ENCODE measurements around a stretch of chrX.

DNA sequence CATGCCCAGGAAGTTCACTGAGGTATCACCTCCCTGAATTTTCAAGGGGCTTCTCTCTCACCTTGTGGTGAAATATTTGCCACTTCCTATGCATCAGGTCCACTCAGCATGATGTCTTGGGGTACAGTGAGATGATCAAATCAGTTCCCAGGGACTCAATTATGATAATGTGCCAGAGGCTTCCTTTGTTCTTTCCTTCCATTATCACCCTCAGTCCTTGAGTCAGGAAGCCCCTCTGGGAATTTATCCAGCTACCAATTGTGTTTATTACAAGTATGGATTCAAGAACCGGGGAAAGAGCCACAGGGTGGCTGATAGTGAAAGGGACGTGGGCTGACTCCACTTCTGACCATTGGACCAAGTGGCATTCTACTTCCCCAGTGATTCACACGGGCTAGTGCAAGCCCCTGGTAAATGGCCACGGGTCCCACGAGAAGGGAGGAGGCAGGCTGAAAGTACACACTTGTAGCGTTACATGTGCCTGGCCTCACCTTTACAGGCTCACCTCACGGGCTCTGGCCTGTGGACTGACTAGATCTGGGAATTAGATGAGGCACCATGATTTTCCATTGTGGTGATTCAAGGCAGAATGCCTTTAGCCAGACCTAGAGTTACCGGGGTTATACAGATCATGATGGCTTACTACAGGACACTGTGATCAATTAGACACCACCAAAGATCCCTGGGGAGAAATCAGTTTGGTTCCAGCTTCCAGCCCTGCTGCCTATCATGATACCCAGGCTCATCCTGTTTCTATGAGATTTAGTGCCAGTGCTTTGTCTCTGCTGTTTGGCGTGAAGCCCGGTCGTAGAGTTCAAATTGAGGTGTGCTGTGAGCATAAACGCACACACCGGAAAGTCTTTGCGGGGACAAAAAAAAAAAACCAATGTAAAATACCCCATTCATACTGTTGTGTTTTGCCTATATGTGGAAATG is 1.0 kb upstream of the DKC1 start:
- PRO-cap: no peak

- PRO-cap: bidirectional peak, plus-strand start at chrX:154802354, minus-strand start at chrX:154802241
These were observed 3.2 kb downstream of the MPP1 start for GRCh38 chrX:154802104-154802531.

DNA sequence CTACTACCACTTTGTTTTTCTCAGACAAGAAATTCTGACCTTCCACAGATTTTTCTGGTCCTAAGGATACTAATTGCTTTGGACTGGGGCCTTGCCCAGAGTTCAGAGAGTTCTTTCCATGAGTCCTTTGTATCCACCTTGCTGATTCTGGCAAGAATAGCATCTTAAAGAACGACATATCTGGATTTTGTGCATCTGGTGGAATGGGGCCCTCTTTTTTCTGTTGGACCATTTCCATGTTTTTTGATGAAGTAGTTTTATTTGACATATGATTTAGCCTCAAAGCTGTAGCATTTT is 44.1 kb downstream of the F8A1 start:
- PRO-cap: no peak

- PRO-cap: no peak
These were observed 2.3 kb downstream of the FUNDC2 start for GRCh38 chrX:155028788-155029470.

DNA sequence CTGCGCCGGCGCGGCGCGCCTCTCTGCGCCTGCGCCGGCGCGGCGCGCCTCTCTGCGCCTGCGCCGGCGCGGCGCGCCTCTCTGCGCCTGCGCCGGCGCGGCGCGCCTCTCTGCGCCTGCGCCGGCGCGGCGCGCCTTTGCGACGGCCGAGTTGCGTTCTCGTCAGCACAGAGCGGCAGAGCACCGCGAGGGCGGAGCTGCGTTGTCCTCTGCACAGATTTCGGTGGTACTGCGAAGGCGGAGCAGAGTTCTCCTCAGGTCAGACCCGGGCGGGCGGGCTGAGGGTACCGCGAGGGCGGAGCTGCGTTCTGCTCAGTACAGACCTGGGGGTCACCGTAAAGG is 31.7 kb downstream of the IL9R start:
- PRO-cap: no peak

Measured in rectum (tissue), 1 donor.